ENCODE measurements around the gene PPP2R5C.

- PRO-cap, result no peak
Observed at GRCh38 chr14:100334771-100335341, 11.7 kb downstream of the SLC25A47 start.

DNA sequence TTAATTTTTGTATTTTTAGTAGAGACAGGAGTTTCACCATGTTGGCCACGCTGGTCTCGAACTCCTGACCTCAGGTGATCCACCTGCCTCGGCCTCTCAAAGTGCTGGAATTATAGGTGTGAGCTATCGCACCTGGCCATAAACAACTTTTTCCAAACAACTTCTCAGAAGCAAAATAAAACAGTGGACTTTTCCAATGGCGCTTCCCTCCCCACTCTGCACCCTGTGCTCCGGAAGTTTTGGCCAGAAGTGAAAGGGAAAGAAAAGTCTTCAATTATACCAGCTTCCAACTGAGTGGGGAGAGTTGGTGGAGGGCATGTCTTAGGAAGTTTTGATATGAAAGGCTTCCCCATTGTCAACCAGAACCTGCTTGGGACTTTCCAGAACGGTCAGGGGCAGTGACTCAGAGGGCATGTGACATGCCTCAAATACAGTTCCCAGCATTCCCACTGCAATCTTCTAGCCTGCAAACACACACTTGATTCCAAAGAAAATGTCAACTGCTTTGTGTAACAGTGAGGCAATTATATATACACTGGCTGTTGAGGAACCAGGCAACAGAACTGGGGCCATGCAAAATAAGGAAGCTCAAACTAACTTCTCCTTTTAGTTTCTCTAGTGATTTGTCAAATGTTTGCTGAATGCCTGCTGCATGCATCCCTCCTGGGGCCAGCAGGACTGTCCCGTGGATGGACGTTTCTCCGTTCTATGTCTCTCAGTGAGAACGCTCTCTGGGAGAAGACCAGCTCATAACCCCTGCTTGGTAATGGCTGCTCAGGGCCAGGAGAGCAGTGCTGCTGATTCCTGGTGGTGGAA, 18.1 kb downstream of the SLC25A47 start:
- PRO-cap, result no peak

DNA sequence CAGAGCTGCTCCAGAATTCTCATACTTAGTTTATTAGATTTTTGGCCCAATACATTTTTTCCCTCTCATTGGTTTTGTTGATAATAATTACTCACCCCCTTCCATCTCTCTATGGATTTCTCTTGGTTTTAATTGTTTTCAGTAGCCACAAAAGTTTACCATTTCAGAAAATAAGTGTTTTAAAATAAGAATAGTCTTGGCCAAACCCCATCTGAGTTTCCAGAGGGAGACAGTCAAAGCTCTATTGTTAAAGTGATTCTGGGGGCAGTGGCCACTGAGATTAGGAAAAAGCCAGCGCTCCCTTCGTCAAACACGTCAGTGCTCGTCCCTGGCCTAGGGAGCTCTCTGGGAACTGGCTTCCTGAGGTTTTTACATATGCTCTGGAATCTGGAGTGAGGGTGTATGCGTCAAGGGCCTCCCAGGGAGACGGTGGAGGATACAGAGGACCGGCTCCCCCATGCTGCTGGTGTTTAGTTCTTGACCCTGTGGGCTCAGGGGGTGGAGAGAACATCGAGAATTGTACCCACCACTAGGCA, 33.7 kb downstream of the WDR25 start:
- PRO-cap, result no peak

DNA sequence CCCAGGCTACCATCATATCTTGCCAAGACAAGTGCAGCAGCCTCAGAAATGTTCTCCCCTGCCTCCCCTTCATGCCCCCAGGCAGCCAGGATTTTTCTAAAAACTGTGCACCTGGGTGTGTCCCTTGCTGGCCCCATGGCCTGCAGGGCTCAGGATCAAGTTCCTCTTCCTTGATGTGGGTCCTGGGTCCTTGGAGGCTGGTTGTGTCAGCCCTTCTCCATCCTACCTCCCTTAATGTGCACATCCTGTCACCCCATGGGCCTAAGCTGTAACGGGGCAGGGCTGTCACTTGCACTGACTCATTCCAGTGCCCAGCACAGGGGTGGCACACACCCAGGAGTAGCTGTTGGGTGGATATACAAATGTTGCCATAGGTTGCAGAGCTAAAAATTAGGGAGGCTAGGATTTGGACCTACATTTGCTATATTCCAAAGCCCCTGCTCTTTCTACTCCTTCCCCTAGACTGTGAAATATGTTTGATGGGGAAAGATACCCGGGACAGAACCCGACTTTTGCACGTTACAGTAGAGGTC, 48.8 kb downstream of the WDR25 start:
- PRO-cap, result no peak

GRCh38 chr14:100567600-100568593, 19.3 kb downstream of the BEGAIN start:
- PRO-cap, result no peak

GRCh38 chr14:100568594-100569145, 18.5 kb downstream of the BEGAIN start:
- PRO-cap, result no peak

DNA sequence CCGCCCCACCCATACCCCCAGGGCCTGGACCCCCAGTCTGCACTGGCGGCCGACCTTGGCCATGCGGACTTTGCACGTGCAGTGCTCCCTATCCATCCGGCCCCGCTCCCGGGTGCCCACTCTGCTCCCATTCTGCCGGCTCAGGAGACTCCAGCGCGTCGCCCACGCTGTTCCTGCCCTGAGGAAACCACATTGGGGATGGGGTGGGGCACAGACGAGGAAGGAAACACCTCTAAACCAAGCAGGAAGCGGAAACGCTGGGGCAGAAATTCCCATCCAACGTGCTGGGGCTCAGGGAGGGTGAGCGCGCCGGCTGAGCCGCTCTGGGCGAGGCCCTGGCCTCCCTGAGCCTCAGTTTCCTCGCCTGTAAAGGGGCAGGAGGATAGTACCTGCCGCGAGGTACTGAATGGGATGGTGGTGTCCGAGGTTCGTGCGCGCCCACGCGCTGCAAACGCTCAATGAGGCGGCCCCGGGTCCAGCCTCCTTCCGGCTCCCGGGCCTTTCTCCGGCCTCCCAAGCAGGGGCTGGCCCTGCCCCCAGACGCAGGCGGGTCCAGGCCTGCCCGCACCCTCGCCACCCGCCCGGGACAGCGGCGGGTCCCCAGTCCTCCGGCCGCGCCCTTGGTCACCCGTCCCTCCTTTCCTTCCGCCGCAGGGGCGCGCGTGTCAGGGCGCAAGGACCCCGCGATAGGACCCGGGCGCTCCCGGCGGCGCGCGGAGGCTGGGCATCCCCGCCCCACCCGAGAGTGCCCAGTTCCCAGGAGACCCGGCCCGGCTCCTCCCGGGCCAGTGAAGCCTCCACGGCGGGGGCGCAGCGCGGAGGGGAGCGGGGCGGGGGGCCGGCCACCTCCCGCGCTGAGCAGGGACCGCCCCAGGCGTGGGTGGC, 670 bp downstream of the BEGAIN start:
- PRO-cap, result unidirectional peak, plus-strand start at position 275 of the sequence

DNA sequence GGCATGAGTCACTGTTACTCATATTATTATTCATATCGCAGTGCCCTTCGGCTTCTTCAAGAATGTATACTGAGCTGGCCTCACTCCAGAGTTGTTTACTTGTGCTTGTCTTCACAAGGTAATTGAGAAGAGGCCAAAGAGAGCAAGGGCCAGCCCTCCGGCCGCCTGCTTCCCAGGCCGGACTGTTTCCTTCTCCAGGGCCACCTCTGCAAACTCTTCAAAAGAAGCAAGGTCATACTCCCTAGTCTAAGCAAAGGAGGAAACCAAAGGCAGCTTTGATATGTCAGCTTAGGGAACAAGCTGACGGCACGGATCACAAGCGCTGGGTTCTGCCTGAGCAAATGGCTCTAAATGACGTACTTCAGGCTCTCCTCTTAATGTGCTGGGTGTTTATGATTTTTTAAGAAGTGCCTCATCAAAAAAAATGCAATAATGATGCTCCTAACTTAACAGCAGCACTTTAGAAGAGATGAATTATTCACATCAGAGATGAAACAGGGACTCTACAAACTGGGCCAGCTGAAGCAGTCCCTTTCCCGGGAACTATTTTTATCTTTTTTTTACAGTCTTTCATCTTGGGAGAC, 65.7 kb upstream of the DLK1 start:
- PRO-cap, result no peak

DNA sequence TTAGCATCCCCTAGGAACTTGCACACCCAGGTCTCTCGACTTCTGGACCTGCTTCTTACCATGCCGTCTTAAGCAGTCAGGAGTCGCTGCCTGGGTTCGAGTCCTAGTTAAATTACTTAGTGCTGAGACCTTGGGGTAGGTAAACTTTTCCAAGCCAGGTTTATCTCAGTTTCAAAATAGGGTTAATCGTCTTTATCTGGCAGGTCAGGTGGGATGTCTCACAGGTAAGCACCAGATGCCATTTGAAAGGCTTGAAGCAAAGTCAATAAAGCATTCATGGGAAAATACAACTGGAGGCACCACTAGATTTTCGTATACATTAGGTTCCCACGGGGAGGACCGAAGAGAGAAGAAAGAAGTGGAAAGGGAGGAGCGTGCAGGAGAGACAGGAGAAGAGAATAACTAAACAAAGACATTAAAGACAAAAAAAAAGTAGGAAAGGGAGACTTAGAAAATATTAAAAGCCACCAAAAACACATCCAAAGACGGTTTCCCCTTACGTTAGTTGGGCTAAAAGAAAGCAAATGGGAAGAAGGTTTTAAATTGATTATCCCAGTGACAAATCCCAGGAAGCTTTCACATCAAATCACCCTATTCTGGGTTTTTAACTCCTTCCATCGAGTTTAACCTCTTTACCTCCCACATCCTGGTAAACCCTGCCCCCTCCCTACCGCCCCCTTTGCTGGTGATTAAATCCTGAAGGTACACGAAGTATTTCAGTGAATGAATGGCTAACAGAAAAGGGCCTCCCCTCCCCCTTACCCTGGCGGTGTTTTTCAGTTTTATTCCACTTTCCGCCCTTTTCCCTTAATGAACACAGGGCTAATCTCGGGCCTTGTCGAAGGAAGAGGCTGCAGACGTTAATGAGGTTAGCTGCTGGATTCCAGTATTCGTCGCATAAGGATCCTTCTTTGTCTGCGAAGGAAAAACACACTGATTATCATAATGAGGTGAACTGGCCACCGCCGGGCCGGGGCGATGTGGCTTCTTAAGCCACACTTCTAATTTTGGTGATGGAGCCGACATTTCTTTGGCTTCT, 71.5 kb downstream of the RTL1 start:
- PRO-cap, result no peak

GRCh38 chr14:100842575-100843416, 60.7 kb downstream of the RTL1 start:
- PRO-cap, result bidirectional peak, plus-strand start at chr14:100843018, minus-strand start at chr14:100842847

DNA sequence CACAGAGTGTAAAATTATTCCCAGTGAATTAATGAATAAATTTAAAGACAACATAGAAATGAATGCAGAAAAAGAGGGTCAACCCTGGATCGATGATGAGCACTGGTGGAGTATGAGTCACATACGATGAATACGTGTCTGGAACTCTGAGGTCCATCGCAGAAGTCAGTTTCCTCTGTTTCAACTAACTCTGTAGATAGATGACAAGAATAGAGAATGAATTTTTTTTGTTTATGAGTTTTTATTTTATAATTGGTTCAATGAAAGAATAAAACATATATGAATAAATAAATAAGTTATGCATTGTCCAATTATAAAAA, 83.4 kb upstream of the RTL1 start:
- PRO-cap, result no peak

GRCh38 chr14:101005401-101006002, 102.0 kb upstream of the RTL1 start:
- PRO-cap, result no peak

DNA sequence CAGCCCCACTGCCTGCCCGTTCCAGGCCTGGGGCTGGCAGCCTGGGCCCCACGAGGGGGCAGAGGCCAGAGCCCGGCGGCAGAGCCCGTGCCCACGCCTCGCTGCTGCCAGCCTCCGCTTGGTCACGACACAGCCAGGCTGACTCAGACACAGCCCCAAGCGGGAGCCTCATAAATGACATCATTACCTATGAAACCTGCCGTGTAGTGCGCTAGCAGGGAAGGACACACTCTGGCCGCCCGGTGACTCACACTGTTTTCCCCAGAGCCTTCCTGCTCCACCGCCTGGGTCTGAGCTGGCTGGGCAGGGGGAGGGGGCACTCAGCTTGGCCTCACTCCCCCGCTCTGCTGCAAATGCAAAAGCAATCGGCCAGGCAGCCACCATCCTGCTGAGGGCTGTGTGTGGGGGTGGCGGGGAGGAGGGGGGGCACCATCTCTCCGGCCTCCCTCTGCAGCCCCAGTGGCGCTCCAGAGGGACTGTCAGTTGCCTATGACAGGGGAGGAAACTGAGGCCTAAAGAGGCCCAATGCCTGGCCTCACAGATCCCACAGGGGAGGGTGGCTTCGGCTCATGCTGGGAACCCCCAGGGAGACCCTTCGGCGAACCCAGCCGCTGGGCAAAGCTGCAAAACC, 169.8 kb upstream of the RTL1 start:
- PRO-cap, result no peak

DNA sequence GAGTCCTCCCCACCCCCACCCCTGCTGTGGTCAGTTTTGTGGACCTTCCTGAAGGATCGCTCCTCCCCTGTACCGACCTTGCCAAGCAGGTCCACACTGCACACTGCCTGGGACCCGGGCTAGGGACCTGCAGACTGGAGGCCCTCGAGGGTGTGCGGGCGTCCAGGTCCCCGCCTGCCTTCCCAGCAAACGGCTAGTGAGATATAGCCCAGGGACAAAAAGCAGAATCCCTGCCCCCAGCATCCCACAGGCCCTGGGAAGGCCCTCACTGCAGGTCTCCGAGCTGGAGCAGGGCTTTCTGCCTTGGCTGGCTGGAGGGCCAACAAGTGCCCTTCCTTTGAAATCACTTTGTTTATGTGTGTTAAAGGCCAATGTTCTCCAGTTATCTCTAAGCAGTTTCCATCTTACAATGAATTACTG, 397.4 kb upstream of the PPP2R5C start:
- PRO-cap, result bidirectional peak, plus-strand start at position 247 of the sequence, minus-strand start at position 149 of the sequence

DNA sequence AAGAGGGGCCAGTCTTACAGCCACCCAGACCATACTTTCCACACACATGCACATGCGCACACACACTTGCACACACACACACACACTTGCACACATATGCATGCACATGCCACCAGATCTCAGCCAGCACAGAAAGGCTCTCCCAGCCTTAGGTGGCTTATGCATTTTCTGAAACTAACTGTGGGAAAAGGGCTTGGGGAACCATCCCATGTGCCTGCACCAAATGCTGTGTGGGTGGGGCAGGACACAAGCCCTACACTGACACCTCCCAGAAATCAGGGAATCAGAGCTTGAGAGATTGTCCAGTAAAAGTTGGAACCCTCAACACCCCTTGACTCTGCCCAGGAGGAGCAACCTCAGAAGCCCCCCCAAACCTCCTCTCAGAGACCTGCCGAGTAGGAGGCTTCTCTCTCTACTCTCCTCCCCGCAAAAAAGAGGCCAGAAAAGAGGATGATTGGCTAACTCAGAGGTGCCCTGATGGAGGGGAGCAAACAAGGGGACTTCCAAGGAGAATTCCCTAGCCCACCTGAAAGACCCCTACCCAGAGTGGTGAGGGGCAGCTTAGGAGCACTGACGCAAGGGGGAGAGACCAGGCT, 202.6 kb upstream of the PPP2R5C start:
- PRO-cap, result no peak

DNA sequence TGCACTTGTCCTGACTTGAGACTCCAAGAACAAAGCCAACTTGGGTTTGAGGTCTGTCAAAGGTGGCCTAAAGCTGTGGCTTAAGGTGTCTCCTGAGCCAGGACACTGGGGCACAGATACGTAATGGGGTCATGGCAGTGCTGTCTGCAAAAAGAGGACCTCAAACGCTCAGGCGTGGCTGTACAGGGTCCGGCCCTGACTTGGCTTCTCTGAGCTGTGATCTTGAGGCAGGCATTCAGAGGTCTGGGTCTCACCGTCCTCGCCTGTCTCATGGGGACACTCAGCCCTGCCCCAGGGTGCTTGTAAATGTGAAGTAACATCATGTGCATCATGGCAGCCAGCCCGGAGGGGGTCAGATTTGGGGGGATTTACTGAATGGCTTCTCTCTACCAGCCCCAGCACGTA, 171.5 kb upstream of the PPP2R5C start:
- PRO-cap, result no peak

- PRO-cap, result no peak
Observed at GRCh38 chr14:101713414-101714026, 48.0 kb upstream of the PPP2R5C start.

GRCh38 chr14:101731020-101732165, 30.1 kb upstream of the PPP2R5C start:
- PRO-cap, result bidirectional peak, plus-strand start at chr14:101731417, minus-strand start at chr14:101731246; bidirectional peak, plus-strand start at chr14:101731923, minus-strand start at chr14:101731782

DNA sequence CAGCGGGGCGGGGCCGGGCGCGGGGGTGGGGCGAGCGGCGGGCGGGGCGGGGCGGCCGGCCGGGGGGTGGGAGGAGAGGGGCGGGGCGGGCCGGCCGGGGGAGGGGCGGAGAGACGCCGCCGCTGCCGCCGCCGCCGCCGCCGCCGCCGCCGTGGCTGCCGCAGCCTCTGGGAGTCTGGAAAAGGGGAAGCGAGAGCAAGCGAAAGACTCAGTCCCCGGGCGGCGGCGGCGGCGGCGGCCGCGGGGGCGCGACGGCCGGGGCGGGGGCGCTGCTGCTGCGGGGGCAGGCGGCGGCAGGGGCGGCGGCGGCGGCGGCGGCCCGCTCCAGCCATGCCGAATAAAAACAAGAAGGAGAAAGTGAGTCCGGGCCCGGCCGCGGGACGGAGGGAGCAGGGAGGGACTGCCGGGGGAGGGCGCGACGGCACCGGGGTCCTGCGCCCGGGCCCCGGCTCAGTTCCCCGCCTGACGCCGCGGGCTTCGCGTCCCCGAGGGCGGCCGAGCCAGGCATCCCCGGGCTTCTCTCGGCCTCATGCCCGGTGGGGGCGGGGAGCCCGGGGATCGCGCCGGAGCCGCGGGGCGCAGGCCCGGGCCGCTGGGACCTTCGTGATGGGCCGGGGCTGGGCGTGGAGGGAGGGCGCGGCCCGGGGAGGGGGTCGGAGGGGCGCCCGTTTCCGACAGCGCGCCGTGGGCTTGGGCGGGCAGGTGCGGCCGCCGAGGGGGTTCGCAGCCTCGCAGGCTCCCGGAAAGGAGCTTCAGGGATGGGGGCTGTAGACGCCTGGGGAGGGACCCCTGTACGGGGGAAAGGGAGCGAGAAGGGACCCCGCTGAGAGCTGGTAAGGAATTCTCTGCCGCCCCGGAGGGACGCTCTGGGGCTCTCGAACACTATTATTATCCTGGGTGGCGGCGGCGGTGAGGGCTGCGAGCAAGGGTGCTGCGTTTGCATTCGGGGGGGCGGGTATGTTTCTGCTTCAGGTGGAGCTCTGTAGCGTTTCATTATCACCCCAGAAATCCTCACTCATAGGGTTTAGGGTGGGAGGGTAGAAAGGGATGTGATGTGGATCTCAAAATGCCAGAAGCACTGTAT, at the start of gene PPP2R5C:
Gene PPP2R5C, plus strand, starts transcription at position 146 of the 1,084 bp plus-strand sequence.
- PRO-cap, result bidirectional peak, plus-strand start at position 108 of the sequence, minus-strand start outside the sequence; unidirectional peak, minus-strand start at position 531 of the sequence; bidirectional peak, plus-strand start at position 884 of the sequence, minus-strand start at position 877 of the sequence

DNA sequence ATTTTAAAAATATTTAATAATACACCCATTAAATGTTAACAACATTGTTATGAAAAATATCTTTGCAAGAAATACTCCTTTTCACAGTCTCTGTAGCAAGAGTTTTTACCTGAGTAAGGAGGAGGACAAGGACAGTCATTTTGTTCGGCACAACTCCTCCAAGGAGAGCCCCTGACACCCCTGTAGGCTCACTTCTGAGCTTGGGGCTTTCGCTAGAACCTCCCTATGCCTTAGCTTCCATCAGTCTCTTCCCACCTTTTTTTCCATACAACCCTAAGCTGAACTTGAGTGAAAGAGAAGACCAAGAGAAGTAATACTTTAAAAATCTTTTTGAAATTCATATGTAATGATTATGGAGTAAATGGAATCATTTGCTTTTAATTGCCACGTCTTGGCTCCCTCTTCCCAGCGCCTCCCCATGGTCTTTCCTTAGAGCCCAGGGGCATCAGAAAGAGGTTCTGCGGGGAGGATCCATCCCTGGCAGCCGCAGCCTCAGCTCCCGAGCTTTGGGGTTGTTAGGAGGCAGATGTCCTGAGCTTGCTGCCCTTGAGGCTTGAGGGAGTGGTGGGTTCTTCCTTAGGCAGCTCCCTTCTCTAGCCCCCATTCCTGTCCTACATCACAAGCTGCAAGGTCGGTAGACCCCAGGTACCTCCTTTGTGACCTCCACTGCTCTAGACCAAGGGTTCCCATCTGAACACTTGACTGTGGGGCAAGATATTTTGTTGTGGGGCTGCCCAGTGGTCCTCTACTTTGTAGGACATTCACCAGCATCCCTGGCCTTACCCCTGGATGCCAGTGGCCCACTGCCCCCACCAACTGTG, 6.0 kb downstream of the PPP2R5C start:
- PRO-cap, result no peak

Data from right common carotid artery plus branches (tissue), 1 donor.